Heart (tissue), 3 donors: Measurements from ENCODE around the genes ARHGAP19 and ZFYVE27.

DNA sequence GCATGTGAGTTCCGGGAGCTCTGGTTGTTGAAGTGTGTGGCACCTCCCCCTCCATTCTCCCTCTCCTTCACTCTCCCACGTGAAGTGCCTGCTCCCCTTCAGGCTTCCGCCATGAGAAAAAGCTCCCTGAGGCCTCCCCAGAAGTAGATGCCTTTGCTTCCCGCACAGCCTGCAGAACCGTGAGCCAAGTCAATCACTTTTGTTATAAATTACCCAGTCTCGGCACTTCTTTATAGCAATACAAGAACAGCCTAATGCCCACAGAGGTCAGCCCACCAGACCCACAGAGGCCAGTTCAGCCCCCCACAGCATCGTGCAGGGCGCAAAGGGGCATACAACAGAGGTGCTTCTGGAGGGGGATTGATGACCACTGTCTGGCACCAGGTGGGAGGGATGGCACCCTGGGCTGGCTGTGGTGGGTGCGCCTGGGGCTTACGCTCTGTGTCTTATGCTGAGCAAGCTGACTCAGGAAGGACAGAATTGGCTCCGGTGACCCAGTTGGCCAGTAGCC is 119.2 kb downstream of the SLIT1 start:
- RAMPAGE, long total RNA, 2 experiments, result no peak in any of the 2 experiments

- RAMPAGE, long total RNA, 2 experiments, result no peak in any of the 2 experiments
These were observed 15.4 kb downstream of the SLIT1 start for GRCh38 chr10:97170254-97170831.

DNA sequence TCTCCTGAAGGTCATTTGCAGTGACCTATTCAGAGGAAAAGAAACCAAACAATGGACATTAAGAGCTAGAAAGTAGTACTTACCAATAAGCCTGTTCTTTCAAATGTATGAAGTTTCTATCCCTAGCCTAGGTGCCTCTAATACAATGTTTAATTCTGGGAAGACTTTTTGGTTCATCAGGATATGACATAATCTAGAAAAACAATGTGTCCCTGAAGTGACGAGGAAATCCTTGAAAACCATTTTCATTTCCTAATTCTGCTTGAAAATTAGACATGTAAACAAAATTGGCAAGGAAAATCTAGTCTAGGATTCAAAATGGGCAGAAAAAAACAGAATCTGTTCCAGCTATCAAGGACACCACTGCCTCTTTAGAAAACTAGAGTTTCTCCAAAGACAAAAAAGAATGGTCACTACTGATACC is 36.0 kb downstream of the ARHGAP19 start:
- RAMPAGE, long total RNA, 2 experiments, result no peak in any of the 2 experiments

DNA sequence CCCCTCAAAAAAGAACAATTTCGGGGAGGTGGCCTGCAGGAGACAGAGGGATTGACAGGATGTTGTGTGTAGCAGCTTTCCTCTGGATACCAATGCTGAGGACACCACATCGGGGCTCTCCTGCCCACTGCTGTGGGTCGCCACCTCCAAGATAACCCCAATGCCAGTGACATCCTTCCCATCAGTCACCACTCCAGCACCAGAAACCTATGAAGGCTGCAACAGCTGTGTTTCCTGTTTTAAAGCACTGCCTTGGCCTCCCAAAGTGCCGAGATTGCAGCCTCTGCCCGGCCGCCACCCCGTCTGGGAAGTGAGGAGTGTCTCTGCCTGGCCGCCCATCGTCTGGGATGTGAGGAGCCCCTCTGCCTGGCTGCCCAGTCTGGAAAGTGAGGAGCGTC is 17.6 kb downstream of the ARHGAP19 start:
- RAMPAGE, long total RNA, 2 experiments, result no peak in any of the 2 experiments

DNA sequence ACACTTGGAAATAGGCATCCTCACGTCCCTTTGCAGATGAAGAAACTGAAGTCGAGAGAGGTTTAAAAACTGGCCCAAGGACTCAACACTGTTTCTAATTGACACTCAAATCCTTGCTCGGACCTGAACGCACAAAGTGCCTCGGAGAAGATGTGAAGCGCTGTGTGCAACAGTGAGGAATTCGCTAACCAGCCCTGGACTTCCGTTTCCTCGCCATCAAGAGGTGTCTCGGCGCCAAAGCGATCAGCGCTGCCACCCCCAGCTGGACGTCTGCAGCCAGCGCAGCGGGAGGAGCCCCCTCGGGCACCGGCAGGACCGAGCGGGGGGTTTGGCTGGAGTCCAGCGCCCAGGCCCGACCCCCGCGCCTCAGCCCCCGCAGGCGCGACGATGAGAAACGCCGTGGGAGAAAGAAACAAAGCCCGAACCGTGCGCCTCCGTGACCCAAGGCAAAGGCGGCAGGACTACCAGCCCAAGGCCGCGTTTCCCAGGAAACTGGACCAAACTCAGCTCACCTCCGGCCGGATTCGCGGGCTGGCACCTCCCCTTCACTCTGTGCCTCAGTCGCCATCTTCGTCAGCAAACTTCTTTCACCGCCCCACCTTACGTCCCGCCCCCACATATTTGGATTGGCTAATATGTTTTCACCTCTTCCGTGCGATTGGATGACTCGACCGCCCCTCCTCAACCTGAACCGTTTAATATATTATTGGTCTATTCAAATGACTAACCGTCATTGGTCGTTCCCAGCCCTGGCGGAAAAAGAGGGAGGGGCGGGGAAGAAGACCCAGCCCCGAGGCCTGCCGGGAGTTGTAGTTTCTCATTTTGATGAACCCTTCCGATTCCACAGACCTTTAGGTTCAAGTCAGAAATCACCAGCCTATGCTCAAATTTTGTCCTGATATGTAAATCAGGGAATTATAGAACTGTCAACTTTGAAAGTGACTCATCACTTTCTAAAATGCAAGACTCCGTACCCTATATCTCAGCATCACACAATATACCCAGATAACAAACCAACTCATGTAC is at the start of gene ARHGAP19:
ARHGAP19 (minus strand) TSS at position 578 of the 1,026 bp plus-strand sequence.
- RAMPAGE, long total RNA, 2 experiments, result start-site peak on the minus strand in 1 of 2 experiments, centred at position 589 of the sequence, 99 to 190 reads per replicate

- RAMPAGE, long total RNA, 2 experiments, result no peak in any of the 2 experiments
These were observed 1.5 kb upstream of the ARHGAP19 start for GRCh38 chr10:97293755-97294484.

- RAMPAGE, long total RNA, 2 experiments, result no peak in any of the 2 experiments
These were observed 7.3 kb upstream of the RRP12 start for GRCh38 chr10:97408417-97408912.

DNA sequence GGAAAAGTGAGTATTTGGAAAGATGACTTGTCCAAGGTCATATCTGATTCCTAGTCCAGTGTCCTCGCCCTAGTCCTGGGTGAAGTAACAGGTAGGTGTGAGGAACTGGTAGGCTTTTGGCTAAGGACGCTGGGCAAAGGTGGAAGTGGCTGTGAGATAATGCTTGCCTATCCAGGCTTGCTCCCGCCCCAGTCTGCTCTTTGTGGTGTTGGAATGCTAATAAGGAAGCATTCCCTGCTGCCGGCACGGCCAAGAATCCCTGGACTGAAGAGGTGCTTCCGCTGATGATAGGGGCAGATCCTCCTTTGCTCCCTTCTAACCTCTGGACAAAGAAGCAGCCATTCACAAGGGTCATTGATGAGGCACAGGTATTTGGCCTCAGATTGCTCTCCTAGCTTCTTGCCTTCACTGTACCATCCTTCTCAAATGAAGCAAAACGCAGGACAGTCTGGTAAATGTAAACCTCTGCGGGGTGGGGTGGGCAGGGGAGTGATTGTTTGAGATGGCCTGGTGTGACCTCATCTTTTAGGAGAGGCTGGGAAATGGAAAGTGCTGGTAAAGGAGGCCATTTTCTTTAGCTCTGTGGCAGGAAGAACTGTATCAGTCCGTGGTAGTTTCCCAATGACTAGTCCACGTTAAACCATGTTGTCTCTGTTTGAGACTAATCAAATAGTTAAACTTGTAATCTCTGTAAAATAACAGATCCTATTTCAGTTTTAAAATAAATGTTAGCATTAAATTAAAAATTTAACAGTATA is 1.7 kb downstream of the PGAM1 start:
- RAMPAGE, long total RNA, 2 experiments, result no peak in any of the 2 experiments

- RAMPAGE, long total RNA, 2 experiments, result no peak in any of the 2 experiments
These were observed 297 bp downstream of the ZDHHC16 start for GRCh38 chr10:97446303-97446641.

DNA sequence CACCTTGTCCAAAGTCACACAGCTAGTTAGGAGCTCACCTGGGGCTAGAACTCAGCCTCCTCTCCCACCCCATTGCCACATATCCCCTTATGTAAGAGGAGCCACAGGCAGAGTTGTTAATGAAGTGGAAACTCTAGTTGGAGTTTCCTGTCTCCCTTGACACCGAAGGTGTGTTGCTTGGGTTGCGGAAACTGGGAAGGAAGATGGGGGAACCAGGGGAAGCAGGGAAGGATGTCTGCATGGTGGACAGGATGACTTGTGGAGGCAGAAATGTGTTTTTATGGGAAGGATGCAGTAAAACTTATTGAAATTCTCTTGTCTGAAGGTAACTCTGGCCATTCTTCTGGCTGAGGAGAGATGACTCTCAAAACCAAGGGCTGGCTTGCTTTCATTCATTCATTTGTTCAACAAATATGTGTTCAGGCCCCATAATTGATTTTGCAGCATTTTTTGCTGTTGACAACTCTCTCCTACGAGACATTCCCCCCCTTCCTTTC is 1.5 kb downstream of the UBTD1 start:
- RAMPAGE, long total RNA, 2 experiments, result no peak in any of the 2 experiments

GRCh38 chr10:97520774-97521542 is 22.2 kb downstream of the UBTD1 start:
- RAMPAGE, long total RNA, 2 experiments, result no peak in any of the 2 experiments

DNA sequence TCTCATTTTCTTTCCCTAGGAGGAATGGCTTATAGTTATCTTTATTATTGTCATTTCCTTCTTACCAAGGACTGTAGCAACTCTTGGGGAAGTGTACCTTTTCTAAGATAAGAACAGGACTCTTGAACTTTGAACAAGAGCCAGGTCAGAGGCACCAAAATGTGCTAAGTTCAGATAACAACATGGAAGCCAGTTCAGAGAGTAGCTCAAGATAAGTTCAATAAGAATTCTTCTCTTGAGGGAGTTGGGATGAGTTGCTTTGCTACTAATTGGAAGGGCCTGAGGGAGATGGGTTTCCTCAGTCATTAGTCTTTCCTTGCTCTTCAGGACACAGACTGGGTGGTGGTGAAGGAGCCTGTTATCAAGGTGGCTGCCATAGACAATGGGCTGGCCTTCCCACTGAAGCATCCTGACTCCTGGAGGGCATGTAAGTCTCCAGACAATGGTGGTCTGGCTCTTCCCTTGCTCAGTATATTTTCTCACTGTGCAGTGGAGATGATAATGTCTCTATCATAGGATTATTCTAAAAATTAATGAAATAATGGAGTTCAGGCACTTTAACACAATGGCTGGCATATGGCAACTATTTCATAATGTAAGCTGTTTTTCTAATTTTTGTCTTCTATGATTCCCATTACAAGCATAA is 22.4 kb downstream of the AVPI1 start:
- RAMPAGE, long total RNA, 2 experiments, result no peak in any of the 2 experiments

- RAMPAGE, long total RNA, 2 experiments, result no peak in any of the 2 experiments
These were observed 20.9 kb downstream of the AVPI1 start for GRCh38 chr10:97665852-97666861.

DNA sequence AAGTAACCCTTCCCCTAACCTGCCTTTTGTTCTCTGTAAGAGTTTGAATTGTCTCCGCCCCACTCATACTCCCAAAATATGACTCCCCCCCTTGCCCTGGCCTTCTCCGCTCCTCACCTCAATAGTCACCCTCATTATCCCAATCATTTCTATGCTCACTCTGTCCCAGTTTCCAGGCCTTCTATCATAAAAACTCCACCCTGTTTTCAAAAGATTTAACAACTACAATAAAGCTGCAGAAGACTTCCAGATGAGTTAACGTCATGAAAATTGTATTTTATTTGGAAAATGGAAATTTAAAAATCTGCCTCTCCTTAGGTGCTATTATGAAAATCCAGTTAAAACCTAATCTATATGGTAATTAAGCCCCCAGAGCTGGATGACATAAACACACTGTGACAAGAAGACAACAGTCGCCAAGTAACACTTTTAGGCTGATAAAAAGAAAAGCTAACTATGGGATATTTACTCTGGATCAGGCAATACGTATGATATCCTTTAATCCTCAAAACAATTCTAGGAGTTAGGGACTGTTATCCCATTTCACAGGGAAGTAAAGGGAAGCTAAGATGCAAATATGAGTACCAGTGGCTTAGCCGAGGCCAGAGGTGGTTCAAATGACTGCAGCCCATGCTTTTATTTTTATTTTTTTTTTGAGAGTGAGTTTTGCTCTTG is 4.4 kb downstream of the AVPI1 start:
- RAMPAGE, long total RNA, 2 experiments, result no peak in any of the 2 experiments

DNA sequence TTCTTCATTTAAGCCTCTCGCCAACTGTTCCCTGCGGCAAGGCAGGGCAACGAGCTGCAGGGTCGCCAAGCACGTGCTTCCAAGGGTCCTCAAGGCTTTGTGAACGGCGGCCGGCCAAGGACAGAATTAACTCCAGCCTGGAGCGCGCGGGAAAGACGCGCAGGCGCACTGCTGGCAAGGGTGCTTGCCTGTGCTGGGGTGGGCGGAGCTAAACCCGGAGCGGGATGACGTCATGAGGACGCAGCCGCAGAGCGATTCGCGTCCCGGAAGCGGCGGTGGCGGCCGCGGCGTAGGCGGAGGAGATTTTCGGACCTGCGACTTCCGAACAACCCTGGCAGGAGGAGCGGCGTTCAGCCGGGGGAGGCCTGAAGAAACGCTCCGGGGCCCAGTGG is at the start of gene ZFYVE27:
ZFYVE27 (plus strand) TSS at position 254 of the 392 bp plus-strand sequence.
- RAMPAGE, long total RNA, 2 experiments, result start-site peak on the plus strand in 1 of 2 experiments, centred at position 251 of the sequence, 35 reads per replicate

DNA sequence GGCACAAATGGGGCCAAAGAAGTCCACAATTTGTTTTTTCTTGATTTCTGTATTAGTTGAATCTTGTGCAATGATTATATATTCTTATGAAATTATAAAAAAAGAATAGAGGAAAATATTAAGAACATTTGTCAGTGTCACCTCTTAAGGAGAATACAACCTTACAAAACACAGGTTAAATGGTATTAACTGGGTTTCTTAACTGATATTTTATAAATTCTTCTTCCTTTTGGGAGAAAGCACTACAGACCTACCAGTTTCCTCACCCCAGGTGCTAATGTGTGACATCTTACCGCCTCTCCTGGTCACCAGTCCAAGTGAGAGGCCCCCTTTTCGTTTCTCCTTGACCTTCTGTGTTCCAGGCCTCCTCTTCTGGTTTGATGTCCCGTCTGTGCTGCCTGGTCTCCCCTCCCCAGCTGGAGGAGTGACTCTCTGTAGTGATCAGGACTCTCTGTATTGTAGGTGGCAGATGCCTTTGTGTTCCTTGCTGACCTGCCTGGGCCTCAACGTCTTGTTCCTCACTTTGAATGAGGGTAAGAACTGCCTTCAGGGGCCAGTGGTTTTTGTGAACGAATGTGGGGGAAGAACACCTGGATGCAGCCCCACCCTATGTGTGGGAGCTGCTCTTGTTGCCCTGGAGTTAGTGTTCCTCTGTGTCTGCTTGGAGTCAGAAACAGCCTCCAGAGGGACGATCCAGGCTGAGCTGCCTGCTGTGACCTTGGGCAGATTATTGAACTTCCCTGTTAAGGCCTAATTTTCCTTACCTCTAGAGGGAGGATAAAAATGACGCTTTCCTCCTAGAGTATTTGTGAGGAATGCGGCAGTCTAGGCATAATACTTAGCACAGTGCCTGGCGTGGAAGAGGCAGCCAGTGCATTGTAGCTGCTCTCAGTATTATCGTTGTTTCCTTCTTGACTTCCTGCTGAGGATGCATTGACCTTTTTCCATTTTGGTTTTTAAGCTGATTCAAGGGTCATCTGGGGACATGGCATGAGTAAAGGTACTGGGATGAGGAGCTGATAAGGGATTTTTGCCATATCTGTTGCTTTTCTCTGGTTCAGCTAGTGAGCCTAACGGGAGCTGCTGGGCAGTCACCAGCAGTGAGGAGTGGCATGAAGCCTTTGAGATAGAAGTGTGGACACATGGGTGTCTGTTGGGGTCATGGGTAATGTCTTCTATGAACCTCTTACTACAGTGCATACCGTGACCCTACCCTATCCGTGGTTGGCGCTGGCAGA is 6.1 kb downstream of the ZFYVE27 start:
- RAMPAGE, long total RNA, 2 experiments, result no peak in any of the 2 experiments

DNA sequence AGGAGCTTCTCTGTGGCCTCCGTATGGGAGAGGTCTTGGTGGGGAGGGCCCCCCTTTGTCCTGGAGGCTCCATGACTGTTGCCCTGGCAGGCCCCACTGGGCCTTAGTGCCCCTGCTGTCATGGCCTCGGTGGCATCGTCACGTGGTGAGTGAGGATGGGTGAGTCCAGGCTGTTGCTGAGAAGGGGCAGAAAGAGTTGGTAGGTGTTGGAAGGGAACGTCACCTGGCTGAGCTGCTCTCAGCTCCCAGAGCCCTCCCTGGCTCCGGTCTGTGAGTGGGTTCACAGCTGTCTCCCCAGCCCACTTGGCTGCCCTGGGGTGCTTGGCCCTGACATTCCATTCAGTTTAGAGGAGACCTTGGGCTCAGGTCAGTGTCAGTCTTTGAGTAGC is 16.1 kb downstream of the SFRP5 start:
- RAMPAGE, long total RNA, 2 experiments, result no peak in any of the 2 experiments

DNA sequence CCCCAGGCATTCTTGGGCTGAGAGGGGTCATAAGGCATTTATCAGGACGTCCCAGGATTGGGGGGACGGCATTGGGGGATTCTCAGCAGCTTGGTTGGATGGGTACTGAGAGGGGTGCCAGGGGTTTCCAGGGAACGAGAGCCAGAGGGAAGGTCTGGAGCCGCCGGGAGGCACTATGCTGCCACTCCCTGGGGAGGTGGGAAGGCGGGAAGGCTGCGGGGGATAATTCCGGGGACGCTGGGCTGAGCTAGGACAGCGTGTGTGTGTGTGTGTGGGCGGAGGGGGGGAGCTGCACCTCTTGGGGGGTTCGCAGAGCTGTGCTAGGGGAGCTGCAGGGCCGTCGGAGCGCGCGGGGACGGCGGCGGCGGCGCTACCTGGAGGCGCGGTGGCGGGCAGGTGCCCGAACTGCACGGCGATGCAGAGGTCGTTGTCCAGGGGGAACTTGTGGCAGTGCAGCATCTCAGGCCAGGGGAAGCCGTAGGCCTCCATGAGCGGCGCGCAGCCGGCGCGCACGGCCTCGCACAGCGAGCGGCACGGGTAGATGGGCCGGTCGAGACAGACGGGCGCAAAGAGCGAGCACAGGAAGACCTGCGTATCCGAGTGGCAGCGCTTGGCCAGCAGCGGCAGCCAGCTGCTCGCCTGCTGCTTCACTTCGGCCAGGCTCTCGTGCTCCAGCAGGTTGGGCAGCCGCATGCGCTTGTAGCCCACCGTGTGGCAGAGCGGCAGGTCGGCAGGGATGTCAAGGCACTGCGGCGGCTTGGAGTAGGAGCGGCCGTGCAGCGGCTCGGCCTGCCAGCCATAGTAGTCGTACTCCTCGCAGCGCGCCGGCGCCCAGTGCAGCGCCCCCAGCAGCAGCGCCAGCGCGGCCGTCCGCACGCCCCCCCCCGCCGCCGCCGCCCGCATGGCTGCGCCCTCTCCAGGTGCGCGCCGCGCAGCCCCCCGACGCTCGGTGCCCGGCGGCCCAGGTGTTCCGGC is 581 bp downstream of the SFRP5 start:
- RAMPAGE, long total RNA, 2 experiments, result no peak in any of the 2 experiments

DNA sequence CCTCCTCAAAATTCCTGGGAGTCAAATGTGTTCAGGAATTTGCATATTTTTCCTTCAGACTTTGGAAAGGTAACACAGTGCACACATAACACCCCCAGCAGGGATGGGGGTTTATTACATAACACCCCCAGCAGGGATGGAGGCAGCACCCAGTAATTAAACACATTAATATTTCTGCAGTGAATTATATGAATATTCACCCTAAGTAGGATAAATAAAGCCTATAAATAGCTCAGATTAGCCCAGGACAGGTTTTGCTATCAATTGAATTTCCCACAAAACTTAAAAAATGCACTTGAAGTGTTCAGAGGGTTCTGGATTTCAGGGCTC is 76.8 kb downstream of the GOLGA7B start:
- RAMPAGE, long total RNA, 2 experiments, result no peak in any of the 2 experiments

GRCh38 chr10:98139761-98140610 is 5.5 kb downstream of the R3HCC1L start:
- RAMPAGE, long total RNA, 2 experiments, result no peak in any of the 2 experiments